ENCODE data around the gene SNX1.

DNA sequence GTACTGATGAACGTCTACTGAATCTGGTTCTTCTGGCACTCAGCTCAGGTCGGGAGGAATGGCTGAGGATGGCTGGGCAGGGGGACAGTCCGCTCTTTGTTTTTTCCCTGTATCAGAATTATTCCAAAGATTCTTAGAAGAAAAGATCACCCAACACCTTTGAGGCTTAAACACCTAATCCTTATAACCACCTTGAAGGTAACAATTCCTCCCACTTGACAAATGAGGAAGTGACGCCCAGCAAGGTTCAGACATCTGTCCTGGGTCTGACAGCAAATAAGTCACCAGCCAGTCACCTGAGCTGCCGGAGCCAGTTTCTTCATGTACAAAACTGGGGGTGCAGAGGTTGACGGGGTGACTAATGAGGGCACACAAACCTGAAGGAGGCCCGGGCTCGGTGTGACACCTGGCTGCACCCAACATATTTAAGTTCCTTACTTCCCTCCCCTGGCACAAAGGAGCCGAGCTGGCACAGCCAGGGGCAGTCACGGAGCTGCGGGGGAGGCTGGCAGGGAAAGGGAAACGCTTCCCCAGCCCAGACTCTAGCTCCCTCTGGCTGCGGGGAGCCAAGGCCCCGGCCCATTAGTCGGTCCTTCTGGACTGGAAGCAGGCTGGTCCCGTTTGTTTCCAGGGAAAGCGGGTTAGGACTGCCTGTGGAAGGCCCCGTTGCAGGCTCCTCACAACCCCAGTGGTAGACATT is 2.2 kb downstream of the FBXL22 start:
- RRBS = 16% methylated on average over 2 of the region's 18 CpGs

- RRBS = 8% methylated on average over 11 of the region's 31 CpGs
Observed at GRCh38 chr15:63599897-63600641, 2.9 kb downstream of the FBXL22 start.

DNA sequence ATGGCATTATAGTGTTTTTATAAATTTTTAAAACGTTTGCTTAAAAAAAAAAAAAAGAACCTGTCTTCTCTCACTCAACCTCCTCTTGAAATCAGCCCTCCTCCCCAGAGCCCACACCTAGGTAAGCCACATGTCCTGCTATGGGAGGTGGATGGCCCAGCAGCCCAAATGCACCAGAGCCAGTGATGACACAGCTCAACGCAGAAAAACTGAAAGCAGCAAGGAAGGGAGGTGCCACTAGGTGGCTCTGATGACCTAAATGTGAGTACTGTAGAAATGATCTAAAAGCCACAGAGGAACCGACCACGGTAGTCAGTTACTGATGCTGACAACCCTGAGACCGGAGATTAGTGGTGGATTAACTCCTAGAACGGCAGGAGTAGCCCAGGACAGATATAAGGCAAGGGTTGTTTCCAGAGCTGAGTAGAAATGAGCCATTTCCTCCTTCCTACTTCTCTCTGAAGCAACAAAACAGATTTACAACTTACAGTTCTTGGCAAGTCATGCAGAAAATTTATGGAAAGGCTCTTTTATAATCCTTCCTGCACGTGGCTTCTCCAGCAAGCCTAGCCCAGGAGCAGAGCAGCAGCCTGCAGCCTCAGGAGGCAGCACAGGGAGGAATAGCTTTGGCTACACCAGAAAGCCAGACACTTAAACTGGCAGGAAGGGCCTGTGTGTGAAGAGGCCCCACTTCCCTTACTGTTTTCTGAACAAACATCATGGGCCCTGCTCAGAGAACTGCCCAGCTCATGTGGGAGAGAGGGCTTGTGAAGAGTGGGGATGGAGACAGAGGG is 13.1 kb downstream of the FBXL22 start:
- RRBS = no CpG with 5 or more reads among the region's 7 CpGs

GRCh38 chr15:63708071-63708649 is 111.0 kb downstream of the FBXL22 start:
- RRBS = no CpG with 5 or more reads among the region's 2 CpGs

DNA sequence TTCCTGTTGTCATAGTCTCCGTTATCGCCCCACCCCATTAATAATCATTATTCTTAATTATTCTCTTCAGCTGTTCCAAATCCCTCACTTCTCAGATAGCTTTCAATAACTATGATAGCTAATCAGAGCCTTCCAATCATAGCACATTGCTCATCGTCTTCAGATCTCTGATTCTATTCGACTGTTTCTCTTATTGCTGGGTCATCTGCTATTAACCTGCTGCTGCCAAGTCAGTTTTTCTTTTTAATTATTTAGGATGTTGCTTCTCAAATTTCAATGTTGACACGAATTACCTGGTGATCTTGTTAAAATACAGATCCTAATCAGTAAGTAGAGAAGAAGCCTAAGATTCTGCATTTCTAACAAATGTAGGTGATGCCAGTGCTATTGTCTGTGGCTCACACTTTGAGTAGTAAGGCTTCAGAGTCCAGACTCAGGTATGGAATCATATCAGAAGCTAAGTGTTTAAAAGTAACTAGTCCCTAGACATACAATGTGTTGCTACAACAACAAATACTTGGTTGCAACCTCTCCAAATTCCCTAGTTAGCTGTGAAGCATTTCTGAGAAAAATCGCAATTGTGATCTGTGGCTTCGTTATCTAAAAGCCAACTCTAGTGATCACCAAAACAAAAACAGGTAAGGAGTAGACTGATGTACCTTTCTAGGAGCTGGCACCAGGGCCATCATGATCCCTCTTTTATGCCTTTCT is 65.6 kb downstream of the HERC1 start:
- RRBS = no CpG with 5 or more reads among the region's 7 CpGs

GRCh38 chr15:63807138-63807889 is 26.4 kb downstream of the HERC1 start:
- RRBS = no CpG with 5 or more reads among the region's 2 CpGs

DNA sequence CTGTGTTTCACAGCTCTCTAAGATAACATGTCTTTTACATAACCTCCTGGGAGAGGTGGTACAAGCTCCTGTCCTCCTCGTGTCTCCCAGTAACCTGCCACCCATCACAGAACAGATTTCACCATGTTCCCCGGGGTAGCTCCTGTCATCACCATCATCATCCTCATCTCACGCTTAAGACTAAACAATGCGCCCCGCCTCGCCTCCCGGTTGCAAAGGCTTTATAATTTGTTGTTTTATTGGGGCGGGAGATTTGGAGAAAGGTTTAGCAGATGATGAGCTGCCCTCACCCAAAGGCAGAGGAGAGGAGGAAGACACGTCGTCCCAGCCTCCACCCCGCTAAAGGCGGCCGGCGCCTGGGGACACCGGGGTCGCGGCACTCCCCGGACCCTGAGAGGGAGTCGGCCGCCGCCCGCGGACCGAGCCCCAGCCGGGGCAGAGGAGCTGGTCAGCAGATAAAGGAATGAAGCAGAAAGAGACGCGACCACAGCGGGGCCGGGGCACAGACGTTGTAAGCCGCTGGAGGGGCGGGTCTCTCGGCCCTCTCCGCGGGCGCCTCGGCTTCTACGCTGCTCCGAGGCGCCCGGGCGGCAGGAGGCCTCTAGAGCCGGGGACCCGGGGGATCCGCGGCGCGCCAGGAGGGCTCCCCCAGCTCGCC is 620 bp downstream of the HERC1 start:
- RRBS = 2% methylated on average over 32 of the region's 49 CpGs

GRCh38 chr15:63895101-63895670 is 61.4 kb upstream of the HERC1 start:
- RRBS = no CpG with 5 or more reads among the region's 8 CpGs

DNA sequence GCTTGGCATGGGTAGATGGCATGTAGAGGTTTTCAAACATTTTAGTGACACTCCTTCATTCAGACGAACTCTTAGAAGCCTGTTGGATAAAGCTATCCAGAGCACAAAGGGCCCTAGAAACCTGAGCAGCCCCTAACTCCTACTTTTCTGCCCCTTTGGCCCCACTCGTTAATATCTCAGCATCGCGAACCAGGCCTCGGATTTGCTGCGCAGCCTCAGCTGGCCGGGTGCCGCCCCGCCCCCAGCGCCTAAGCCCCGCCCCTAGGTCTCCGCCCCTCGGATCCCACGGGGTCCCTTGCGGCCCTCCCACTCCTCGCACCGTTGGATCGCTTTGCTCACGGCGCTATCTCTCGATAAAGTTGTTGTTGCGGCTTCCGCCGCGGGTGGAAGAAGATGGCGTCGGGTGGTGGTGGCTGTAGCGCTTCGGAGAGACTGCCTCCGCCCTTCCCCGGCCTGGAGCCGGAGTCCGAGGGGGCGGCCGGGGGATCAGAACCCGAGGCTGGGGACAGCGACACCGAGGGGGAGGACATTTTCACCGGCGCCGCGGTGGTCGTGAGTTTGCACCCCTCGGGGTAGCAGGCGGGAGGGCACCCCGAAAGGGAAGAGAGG is at the start of gene SNX1:
SNX1 (plus strand) TSS at position 362 of the 609 bp plus-strand sequence.
- RRBS = 2% methylated on average over 10 of the region's 46 CpGs

GRCh38 chr15:64300331-64300927 is 55.5 kb downstream of the CSNK1G1 start:
- RRBS = no CpG with 5 or more reads among the region's 6 CpGs

DNA sequence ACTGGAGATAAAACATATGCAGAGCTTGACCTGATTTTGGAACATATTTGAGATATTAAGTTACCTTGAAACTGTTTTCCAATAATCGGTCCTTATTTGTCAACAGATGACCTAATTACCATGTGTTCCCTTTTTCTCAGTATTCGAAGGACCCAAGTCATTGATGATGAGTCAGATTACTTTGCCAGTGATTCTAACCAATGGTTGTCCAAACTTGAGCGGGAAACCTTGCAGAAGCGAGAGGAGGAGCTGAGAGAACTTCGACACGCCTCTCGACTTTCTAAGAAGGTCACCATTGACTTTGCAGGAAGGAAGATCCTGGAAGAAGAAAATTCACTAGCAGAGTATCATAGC is 21.8 kb downstream of the TRIP4 start:
- RRBS = no CpG with 5 or more reads among the region's 7 CpGs

- RRBS = no CpG with 5 or more reads among the region's 17 CpGs
Observed at GRCh38 chr15:64499189-64500180, 39.1 kb downstream of the ZNF609 start.

DNA sequence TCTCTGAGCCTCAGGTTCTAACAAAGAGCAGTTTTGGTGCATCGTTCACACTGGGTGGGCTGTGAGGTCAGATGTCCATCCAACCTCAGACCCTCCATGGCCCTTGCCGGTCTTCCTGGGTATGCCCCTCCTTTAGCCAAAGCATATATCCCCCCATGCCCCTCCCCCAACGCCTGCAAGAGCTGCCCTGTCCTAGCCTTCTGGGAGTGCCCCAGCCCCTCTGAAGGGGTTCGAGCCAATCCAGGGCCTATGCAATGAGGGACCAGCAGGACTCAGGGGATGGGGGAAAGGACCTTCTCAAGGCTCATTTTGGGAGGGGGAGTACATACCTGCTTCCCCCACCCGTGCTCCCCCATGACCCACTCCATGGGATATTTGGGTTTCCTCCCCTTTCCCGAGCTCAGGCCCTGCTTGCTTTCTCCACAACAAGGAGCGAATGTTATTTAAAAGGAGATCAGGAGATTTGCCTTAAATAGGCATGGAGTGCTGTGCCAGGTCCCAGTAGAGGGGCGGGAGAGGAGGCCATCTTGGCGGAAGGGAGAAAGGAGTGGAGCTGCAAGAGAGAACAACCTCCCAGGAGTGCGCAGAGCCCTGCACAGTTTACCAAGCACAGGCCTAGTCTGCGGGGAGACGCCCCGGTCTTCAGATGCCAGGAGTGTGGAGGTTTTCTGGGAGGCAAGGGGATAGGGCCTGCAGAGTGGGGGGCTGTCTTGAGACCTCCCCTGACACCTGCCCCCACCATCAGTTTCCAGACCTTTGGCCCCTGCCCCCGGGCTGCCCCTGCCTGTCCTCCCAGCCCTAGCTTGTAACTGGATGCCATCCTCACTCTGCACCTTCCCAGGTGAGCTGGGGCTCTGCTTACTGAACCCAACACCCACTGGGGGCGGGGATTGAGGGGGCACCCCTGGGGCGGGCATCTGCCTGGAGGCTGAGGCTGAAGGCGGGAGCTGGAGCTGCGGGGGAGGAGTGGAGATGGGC is 18.1 kb downstream of the PIF1 start:
- RRBS = 100% methylated on average over 1 of the region's 18 CpGs

GRCh38 chr15:64842982-64843814 is 1.5 kb downstream of the PLEKHO2 start:
- RRBS = no CpG with 5 or more reads among the region's 14 CpGs

- RRBS = no CpG with 5 or more reads among the region's 16 CpGs
Observed at GRCh38 chr15:64865552-64866589, 24.2 kb downstream of the PLEKHO2 start.

DNA sequence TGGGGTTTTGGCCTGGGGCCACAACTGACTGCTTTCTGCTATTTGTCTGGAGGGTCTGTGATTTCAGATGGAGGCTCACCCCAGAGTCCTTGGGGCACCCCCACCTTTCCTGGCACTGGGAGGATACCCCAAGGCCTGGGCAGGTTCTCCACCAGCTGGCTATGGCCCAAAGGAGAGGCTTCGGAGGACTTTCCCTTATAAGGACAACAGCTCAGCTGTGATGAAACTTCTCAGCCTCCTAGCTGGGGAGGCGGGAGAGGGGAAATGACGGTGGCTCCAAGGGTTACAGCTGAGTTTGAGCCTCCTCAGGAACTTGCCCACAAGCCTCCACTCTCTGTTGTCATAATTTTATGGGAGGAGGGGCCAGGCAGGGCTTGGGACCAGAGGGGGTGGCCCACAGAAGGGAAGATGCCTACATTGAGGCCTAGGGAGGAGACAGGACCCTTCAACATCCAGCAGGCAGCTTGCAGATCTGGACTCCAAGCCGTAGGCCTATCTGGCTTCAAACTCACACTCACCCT is 31.3 kb downstream of the PLEKHO2 start:
- RRBS = no CpG with 5 or more reads among the region's 4 CpGs

GRCh38 chr15:64875209-64876156 is 33.8 kb downstream of the PLEKHO2 start:
- RRBS = no CpG with 5 or more reads among the region's 8 CpGs

DNA sequence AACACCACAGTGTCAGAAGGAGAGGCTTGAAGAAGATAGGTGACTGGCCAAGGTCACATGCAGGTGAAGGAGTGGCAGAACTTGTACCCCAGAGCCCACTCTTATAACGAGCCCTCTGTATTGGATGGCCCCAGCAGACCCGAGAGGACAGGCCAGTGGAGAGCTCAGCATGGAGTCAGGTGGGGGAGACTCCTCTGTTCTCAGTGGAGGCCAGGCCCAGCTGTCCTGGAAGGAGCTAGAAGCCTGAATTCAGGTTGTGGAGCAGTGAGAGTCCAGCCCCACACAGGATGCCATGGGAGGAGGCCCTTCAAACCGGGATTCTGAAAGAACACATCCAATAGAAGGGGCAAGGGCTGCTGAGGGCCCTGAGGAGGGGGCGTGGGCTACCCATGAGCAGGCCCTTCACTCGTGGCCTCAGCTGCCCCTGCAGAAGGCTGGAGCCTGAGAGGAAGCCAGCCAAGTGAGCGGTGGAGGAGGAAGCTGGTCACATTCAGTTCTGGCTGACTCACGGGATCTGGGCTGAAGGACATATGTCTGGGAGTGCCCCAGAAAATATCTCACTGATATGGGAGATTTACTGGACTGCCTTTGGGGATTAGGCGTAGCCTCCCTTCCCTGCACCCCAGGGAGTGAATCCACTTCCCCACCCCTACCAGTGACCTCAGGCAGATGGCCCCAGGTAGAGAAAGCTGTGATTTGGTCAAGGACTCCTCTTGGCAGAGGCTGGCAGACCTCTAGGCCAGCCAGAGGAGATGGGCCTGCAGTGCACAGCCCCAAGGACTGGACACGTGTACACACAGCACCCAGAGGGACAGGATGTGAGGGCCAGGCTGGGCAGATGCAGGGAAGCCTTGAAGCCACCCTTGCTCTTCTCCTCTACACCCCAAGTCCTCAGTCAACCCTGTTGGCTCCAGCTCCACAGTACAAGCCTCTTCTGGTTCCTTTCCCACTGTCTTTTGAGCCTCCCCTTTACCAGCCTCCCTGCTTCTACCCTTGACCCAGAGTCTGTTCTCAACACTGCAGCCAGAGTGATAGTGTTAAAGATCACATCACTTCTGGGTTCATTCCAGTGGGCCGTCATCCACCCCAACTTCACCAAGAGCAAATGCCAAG is 14.3 kb upstream of the ANKDD1A start:
- RRBS = no CpG with 5 or more reads among the region's 10 CpGs

DNA sequence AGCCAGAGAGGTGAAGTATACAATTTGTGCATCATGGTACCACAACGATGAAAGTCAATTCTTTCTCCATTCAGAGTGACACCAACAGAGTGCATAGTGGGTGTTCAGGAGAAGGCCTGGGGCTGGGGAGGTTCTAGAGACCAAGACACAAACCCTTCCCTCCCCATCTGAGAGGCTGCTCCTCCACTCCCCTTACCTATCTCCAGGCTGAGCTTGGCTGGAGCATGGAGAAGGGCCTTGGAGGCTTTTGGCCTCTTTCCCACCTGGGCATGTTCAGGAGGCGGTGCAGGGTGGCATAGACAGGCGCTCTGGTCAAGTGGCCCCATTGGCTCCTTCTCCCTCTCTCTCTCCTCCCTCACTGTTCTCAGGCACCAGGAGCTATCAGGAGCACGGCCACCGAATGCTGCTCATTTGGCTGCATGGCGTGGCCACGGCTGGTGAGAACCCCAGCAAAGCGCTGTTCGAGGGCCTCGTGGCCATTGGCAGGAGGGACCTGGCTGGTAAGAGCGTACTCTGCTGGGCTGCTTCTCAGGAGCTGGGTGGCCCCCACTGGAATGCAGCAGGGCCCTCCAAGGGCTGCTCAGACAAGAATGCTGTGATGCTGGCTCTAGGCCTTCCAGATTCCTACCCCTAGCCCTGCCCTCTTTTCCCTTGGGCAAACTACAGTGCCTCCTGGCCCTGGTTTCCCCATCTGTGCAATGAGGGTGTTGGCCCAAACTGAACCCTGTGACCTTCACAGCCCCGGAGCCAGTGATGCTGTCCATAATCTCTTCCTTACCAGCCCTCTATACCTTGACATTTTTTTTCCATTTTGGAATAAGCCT is 38.0 kb downstream of the ANKDD1A start:
- RRBS = no CpG with 5 or more reads among the region's 12 CpGs

- RRBS = over 99% methylated on average over 1 of the region's 12 CpGs
Observed at GRCh38 chr15:64963311-64963877, 26.3 kb downstream of the SPG21 start.

All from brain (tissue), 1 donor.